ENCODE measurements around the genes B3GALT1, G6PC2 and SSB.

- PRO-cap, result unidirectional peak, plus-strand start at chr2:167292511; bidirectional peak, plus-strand start at chr2:167293001, minus-strand start at chr2:167292885
- RAMPAGE, long total RNA, 4 experiments, result no peak in any of the 4 experiments
Observed at GRCh38 chr2:167292307-167293378, at the start of gene B3GALT1. TSS of gene B3GALT1 (plus strand) at chr2:167293001.

GRCh38 chr2:167386658-167387224, 93.9 kb downstream of the B3GALT1 start:
- PRO-cap, result no peak
- RAMPAGE, long total RNA, 4 experiments, result no peak in any of the 4 experiments

GRCh38 chr2:168156525-168157052, 90.8 kb downstream of the STK39 start:
- PRO-cap, result no peak
- RAMPAGE, long total RNA, 4 experiments, result no peak in any of the 4 experiments

GRCh38 chr2:168189928-168190220, 57.5 kb downstream of the STK39 start:
- PRO-cap, result no peak
- RAMPAGE, long total RNA, 4 experiments, result no peak in any of the 4 experiments

DNA sequence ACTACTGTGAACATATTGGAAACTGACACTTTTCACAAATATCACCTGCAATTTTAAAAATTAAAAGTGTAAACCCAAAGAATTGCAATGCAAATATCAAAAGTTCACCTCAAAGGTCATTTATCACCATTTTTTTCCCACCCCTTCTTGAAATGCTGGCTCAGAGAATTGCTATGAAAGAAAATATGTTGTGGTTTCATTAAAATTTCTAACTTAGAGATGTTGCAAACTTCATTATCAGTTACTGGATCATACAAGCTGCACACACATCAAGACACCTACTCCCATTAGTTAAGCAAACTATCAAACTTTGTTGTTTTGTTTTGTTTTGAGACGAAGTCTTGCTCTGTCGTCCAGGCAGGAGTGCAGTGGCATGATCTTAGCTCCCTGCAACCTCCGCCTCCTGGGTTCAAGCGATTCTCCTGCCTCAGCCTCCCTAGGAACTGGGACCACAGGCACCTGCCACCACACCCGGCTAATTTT, 37.1 kb downstream of the STK39 start:
- PRO-cap, result no peak
- RAMPAGE, long total RNA, 4 experiments, result no peak in any of the 4 experiments

DNA sequence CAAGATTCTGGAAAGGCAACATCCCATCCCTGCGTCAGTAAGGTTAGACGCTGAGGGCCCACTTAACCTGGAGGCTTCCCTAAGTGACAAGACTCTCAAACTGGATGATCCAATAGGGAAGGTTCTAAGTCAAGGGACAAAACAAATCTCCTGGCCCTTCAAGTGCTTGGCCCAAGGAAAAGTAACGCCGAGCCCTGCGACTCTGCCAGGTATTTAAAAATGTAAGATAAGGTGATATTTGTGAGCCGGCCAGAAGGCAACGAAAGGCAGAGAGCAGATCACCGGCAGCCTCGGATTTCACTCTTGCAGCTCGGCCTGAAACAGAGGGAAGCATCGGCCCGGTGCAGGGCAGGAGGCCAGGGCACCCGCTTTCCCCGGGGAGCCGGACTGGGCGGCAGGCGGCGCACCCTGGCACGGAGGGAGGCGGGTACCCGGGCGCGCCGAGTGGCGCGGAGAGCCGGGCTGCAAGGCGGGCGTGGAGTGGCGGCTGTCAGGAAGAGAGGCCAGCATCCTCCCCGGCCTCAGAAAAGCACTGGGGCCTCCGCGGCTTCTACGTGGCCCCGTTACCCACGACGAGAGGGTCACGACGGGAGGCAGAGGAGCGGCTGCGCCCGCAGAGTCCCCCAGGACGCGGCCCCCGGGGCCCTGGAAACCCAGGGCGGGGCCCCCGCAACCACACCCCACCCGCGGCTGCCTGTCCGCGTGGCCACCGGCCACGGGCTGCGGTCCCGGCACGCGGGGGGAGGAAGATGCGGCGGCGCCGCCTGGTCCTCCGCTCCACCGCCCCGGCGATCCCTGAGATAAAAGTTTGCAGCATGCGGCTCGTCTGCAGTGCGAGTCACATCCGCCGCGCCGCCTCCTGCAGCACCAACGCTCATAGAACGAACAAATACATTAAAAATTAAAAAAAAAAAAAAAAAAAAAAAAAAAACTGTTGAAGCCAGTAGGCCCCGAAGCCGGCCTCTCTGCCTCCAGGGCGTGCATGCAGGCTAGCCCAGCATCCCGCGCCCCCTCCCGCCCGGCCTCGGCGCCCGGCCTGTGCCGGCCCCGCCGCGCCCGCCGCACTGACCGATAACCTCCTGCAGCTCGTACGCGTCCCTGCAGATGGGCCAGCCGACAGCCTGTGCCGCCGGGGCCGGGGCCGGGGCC, 862 bp downstream of the STK39 start:
- PRO-cap, result bidirectional peak, plus-strand start at position 443 of the sequence, minus-strand start at position 389 of the sequence; bidirectional peak, plus-strand start at position 734 of the sequence, minus-strand start at position 523 of the sequence; bidirectional peak, plus-strand start at position 831 of the sequence, minus-strand start at position 797 of the sequence
- RAMPAGE, long total RNA, 4 experiments, result start-site peak on the minus strand in 3 of 4 experiments, centred at positions 1,109 to 1,125 of the sequence, 16 to 42 reads per replicate

DNA sequence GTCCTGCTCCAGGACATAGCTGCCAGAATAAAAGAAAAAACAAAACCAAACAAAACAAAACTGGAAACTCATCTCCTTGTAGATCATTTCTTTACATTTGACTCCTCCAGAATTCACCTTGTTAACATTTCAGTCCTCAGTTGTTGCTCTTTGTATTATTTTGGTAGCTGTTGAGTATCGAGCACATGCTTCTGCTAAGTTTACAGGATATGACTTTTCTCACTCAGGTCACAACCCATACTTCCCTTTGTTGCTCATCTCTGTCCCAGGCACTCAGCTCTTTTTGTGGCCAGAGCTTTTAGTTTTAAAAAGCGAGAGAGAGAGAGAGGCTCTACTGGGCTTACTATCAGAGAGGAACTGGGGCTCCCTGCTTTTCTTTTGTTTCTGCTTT, 34.3 kb downstream of the CERS6 start:
- PRO-cap, result no peak
- RAMPAGE, long total RNA, 4 experiments, result no peak in any of the 4 experiments

DNA sequence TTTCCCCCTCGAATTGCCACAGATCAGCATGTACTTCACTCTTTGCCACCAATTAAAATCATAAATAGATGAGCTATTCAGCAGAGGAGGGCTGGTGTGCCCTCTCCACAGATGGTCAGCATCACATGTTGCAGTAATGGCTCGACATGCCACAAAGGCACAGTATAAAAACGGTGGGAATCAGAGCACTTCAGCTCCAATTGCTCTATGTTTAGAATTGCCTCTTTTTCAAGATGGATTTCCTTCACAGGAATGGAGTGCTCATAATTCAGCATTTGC, at the start of gene G6PC2:
Gene G6PC2, plus strand, starts transcription at position 193 of the 279 bp plus-strand sequence.
- PRO-cap, result no peak
- RAMPAGE, long total RNA, 4 experiments, result no peak in any of the 4 experiments

- PRO-cap, result no peak
- RAMPAGE, long total RNA, 4 experiments, result start-site peak on the plus strand in 1 of 4 experiments, at chr2:169081749-169081816 at its widest, 5 reads per replicate
Observed at GRCh38 chr2:169081359-169081998, 12.1 kb downstream of the DHRS9 start.

- PRO-cap, result no peak
- RAMPAGE, long total RNA, 4 experiments, result no peak in any of the 4 experiments
Observed at GRCh38 chr2:169513923-169514309, 4.4 kb downstream of the KLHL41 start.

DNA sequence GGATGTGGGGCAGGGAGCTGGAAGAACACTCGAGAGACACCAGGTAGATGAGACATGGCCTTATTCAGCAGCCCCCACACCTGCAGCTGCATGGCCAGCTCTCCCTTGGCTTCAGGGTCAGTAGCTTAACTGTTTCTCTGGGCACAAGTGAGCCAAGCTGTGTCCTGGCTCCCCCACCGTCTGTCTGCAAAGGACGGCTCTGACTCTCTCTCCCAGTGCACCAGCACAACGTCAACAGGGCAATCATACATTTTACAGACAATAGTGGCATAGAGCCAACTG, 17.3 kb downstream of the PHOSPHO2 start:
- PRO-cap, result unidirectional peak, minus-strand start at position 186 of the sequence
- RAMPAGE, long total RNA, 4 experiments, result no peak in any of the 4 experiments

DNA sequence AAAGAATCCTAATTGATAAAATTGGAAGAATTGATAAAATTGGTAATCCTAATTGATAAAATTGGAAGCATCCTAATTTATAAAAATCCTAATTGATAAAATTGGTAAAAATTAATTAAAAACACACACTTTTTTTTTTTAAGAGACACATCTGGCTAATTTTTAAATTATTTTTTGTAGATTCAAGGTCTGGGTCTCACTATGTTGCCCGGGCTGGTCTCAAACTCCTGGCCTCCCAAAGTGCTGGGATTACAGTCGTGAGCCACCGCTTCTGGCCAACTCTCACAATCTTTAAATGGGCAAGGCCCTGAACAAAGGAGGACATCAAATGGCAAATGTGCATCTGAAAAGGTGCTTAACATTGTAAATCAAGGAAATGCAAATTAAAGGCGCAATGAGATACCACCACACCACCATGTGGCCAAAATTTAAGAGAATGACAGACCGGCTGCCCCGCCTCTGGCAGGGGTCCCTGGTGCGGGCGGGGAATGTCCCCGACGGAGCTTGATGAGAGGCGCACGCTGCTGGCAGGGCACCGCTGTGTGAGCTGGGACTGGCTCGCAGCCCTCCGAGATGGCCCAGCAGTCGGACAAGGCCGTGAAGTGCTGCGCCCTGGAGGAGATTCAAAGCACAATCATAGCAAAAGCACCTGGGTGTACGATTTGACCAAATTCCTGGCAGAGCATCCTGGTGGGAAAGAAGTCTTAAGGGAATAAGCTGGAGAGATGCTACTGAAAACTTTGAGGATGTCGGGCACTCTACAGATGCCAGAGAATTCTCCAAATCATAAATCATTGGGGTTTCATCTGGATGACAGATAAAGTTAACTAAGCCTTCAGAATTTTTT, 8.9 kb upstream of the SSB start:
- PRO-cap, result no peak
- RAMPAGE, long total RNA, 4 experiments, result no peak in any of the 4 experiments

GRCh38 chr2:169798512-169799673, at the start of gene SSB:
TSS of gene SSB (plus strand) at chr2:169798871.
- PRO-cap, result bidirectional peak, plus-strand start at chr2:169799000, minus-strand start at chr2:169798741
- RAMPAGE, long total RNA, 4 experiments, result start-site peak on the plus strand in 4 of 4 experiments, at chr2:169798834-169798920 at its widest, 76 to 104 reads per replicate

DNA sequence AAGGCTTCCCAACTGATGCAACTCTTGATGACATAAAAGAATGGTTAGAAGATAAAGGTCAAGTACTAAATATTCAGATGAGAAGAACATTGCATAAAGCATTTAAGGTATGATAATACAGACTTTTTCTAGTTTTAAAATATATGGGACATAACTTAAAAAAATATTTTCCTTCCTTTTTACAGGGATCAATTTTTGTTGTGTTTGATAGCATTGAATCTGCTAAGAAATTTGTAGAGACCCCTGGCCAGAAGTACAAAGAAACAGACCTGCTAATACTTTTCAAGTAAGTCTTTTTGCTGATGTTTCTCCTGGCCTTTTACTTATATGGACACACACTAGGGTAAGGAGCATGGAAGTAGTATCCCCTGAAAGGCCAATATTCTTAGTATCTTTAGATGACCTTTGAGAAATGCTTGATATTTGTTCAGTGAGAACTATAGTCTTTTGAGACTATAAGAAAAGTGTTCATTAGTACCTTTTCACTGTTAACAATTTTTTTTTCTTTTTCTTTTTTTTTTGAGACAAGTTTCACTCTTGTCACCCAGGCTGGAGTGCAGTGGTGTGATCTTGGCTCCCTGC, 8.2 kb downstream of the SSB start:
- PRO-cap, result no peak
- RAMPAGE, long total RNA, 4 experiments, result no peak in any of the 4 experiments

- PRO-cap, result no peak
- RAMPAGE, long total RNA, 4 experiments, result no peak in any of the 4 experiments
Observed at GRCh38 chr2:169808431-169808989, 9.8 kb downstream of the SSB start.

DNA sequence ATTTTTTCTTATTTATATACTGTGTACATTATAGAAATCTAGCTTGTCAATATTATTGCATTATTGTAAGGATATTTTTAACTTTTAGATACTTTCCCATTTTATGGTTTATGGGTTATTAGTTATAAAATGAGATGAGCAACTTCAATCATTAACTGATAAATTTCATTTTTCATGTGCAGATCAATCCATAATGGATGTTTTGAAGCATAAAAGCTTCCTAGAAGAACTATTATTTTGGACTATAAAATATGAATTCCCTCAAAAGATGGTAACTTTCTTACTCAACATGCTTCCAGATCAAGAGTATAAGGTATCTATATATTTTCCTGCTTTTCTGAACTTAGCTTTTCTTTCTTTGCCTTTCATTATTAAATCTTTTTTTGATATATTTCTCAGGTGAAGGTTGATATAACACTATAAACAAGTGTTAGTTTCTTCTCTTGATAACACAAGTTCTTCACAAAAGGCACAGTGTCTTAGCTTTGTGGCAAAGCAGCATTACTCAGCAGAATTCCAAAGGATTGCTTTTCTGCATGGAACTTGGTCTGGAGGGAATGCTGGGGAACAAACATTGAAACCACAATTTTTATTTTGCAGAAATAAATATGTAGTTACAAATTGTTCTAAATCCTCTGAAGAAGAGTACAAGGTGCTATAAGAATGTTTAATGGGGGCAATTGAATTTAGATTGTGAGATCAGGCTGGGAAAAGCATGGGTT, 67.9 kb downstream of the UBR3 start:
- PRO-cap, result no peak
- RAMPAGE, long total RNA, 4 experiments, result no peak in any of the 4 experiments

DNA sequence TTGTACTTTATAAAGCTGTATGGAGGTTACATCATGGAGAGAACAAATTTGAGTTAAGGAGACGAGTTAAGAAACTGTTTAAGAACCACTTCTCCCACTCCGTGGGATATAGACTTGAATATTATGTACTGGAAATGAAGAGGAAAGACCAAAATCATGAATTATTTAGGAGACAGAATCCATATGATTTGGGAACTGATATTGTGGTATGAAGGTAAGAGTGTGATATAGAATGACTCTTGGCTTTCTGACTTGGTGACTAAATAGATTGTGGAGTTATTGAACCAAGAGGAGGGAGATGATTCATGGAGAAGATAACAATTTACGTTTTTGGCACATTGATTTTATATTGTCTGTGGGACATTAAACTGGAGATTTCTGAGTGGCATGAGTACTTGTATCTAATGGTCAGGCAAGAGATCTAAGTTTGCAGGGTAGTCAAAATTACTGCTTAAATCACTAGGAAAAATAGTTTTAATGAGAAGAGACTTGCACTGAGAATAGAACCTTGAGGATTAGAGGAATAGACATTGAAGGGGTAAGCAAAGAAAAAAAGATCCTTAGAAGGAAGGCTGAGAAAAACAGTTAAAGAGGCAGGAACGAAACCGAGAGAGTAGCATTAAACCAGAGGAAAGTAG, 173.1 kb downstream of the UBR3 start:
- PRO-cap, result no peak
- RAMPAGE, long total RNA, 4 experiments, result no peak in any of the 4 experiments

- PRO-cap, result no peak
- RAMPAGE, long total RNA, 4 experiments, result no peak in any of the 4 experiments
Observed at GRCh38 chr2:170008757-170009450, 169.0 kb upstream of the MYO3B start.

- PRO-cap, result no peak
- RAMPAGE, long total RNA, 4 experiments, result no peak in any of the 4 experiments
Observed at GRCh38 chr2:170462708-170463217, 252.4 kb upstream of the SP5 start.

- PRO-cap, result no peak
- RAMPAGE, long total RNA, 4 experiments, result no peak in any of the 4 experiments
Observed at GRCh38 chr2:170927910-170928719, 938 bp upstream of the GORASP2 start.

Data from Peyer's patch (tissue), 4 donors.